Ureter (tissue), 1 donor: ENCODE measurements around a stretch of chr6.

DNA sequence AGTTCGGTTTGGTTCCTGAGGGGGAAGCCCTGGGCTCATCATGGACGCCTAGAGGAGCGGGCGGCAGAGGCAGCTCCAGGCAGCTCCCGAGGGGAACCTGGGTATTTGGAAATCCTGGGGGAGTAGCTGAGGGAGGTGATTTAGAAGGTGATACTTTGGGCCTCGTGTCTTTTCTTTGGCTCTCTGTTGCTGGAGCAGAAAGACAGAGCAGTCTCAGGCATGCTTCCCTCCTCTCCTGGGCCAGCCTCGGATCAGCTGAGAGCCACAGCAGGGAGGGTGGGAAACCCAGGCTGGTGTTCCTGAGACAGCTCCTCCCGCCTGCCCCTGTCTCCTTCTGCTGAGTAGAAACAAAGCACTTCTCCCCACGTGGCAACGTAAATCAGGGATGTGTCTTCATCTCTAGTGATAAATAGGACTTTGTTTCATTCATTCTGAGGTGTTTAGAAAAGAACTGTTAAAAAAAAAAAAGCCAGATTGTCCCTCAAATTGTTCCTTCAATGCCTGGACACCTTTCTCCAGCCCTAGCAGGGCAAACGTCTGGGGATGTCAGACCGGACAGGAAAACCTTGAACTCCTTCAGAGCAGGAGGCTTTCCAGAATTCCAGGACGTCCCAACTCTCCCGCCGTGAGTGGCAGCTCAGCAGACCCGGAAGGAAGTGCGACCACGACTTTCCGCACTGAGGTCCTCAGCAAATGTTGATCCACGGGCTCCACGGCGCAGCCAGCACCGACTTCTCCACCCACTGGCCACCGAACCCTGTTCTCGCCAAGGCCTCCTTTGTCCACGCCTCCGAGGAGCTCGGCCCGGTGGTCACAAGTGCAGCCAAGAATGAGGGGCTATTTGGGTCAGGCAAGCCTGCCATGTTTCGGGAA lies 139.2 kb downstream of the DLL1 start:
- PRO-cap = no peak

GRCh38 chr6:170350631-170351455 lies 44.3 kb downstream of the FAM120B start:
- PRO-cap = no peak

GRCh38 chr6:170355656-170356088 lies 49.1 kb downstream of the FAM120B start:
- PRO-cap = no peak

GRCh38 chr6:170374990-170376127 lies 68.8 kb downstream of the FAM120B start:
- PRO-cap = no peak